Neural crest cell (in vitro differentiated cells): Measurements from ENCODE around the genes FAM166C, DPYSL5, ABHD1 and MPV17.

- PRO-cap: no peak
Observed at GRCh38 chr2:25916103-25916754, 37.9 kb upstream of the ASXL2 start.

DNA sequence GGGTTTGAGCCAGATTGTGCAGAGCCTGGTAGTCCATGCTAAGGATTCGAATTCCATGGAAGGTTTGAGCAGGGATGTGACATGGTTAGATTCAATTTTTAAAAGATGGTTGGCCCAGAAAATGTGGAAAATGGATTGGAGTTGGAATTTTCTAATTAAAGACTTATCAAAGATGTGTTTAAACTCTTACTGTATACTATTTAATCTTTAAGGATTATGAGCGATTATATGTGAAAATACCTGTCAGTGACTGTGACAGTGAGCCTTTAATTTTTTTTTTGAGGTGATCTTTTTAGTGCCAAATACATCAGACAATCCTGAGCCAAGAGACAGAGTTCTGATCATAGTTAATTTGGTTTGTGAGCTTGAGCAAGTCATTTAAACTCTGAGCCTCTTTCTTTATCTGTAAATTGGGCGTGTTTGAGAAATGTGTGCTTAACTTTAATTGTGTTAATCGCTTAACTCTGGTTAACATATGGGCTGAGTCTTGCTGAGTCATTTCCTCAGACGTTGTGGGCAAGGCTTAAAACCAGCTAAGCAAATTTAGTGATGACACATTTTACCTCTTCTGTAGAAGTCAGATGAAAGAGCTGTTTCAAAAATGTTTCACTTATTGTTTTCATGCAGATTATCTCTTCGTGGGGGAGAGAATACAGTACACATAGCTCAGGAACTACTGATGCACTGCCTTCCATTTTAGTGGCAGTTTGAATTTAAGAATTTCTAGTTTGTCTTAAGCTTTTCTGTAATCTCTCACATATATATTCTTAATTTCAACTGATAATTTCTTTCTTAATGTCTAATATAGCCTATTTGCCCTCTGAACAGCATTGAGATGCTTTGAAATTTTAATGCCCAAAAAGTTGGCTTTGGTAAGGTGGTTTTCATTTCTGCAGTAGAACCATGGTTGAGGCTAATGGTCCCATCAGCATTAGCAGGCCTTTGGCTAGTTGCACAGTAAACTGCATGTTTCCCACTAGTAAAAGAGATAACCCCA is 34.7 kb downstream of the RAB10 start:
- PRO-cap: no peak

DNA sequence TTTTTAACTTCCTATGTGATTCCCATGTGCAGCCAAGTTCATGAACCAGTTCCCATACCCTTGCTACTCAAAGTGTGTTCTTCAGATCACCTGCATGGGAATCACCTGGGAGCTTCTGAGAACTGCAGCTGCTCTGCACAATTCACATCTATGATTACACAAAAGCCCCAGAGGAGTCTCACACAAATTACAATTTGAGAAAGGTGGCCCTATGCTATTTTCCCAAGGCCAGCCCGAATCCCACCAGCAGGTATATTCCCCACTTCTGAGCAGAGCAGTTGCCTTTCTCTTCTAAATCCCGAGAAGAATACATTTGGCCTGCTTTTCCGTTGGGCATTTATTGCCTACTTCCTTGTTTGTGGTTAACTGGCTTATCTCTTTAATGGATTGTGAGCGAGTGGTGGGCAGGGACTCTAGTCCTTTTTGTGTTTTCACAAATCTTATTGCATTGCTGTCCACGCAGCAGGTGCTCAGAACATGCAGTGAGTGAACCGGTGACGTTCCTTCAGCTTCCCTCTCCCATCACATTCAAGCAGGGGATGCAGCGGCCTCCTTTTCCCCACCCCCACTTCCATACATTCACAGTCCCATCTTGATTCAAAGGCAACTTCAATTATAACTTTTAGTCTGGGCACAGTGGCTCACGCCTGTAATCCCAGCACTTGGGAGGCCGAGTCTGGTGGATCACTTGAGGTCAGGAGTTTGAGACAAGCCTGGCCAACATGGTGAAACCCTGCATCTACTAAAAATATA is 28.9 kb upstream of the GAREM2 start:
- PRO-cap: no peak

- PRO-cap: no peak
Observed at GRCh38 chr2:26232120-26232449, 12.3 kb downstream of the HADHA start.

- PRO-cap: bidirectional peak, plus-strand start at chr2:26243213, minus-strand start at chr2:26243225
Observed at GRCh38 chr2:26243098-26243389, 1.4 kb downstream of the HADHA start.

GRCh38 chr2:26292702-26292974 is 47.9 kb downstream of the HADHB start:
- PRO-cap: no peak

- PRO-cap: no peak
Observed at GRCh38 chr2:26347739-26348651, 1.4 kb upstream of the ADGRF3 start.

- PRO-cap: no peak
Observed at GRCh38 chr2:26562105-26562684, at the start of gene FAM166C. Gene FAM166C (plus strand): TSS chr2:26562587.

- PRO-cap: no peak
Observed at GRCh38 chr2:26605751-26606738, 35.1 kb downstream of the CIB4 start.

DNA sequence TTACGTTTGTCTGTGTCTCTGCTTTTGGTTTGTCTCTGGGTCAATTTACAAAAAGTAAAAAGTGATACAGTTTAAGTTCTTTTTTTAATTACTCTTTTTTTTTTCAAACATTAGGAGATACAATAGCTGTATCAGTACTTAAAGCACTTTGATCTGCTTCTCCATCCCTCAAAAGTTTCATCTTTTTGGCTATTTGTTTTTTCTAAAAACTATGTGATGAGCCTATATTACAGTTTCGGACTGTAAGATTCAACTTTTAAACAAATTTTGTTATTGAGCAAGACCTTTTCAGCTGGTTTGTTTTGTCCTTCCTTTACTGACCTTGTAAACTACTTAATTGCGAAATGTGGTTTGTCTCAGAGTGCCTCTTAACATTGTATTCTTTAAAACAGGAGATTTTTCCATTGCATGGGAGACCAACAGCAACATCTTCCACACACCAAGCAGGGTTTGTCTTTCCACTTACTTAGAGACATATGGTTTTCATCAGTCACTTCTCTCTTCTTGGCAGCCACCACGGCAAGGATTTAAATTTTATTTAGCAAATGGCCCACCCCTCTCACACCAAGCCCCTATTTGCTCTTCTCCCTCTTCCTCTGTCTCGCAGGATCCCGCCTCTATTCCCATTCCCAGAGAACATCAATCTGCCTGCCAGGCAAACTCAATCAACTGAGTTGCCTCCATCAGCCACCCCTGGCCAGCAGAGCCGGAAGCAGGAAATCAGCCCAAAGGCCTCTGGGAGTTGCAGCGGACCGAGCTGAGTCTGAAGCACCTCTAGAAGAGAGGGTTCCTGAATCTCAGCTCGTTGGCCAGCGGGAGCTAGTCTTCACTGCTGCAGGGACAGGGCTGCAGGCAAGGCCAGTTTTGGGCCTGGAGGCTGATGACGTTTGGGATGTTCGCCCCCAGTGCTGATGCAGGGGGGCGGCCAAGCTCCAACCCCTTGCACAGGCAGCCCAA is 11.2 kb upstream of the CIB4 start:
- PRO-cap: no peak

DNA sequence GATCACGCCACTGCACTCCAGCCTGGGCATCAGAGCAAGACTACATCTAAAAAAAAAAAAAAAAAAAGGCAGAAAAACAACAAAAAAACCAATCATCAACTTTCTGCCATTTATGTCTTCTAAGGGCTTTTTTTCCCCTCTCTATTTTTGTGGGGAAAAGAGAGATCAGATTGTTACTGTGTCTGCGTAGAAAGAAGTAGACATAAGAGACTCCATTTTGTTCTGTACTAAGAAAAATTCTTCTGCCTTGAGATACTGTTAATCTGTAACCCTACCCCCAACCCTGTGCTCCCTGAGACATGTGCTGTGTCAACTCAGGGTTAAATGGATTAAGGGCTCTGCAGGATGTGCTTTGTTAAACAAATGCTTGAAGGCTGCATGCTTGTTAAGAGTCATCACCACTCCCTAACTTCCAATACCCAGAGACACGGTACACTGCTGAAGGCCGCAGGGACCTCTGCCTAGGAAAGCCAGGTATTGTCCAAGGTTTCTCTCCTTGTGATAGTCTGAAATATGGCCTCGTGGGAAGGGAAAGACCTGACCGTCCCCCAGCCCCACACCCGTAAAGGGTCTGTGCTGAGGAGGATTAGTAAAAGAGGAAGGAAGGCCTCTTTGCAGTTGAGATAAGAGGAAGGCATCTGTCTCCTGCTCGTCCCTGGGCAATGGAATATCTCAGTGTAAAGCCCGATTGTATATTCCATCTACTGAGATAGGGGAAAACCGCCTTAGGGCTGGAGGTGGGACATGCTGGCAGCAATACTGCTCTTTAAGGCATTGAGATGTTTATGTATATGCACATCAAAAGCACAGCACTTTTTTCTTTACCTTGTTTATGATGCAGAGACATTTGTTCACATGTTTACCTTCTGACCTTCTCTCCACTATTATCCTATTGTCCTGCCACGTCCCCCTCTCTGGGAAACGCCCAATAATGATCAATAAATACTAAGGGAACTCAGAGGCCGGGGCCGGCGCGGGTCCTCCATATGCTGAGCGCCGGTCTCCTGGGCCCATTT is 14.1 kb upstream of the SLC35F6 start:
- PRO-cap: unidirectional peak, plus-strand start at position 415 of the sequence

- PRO-cap: unidirectional peak, plus-strand start at chr2:26847387; bidirectional peak, plus-strand start at chr2:26847475, minus-strand start at chr2:26847463; bidirectional peak, plus-strand start at chr2:26847586, minus-strand start at chr2:26847699; bidirectional peak, plus-strand start at chr2:26848105, minus-strand start at chr2:26847826
Observed at GRCh38 chr2:26847273-26848303, at the start of gene DPYSL5. Gene DPYSL5 (plus strand): TSS chr2:26848132.

DNA sequence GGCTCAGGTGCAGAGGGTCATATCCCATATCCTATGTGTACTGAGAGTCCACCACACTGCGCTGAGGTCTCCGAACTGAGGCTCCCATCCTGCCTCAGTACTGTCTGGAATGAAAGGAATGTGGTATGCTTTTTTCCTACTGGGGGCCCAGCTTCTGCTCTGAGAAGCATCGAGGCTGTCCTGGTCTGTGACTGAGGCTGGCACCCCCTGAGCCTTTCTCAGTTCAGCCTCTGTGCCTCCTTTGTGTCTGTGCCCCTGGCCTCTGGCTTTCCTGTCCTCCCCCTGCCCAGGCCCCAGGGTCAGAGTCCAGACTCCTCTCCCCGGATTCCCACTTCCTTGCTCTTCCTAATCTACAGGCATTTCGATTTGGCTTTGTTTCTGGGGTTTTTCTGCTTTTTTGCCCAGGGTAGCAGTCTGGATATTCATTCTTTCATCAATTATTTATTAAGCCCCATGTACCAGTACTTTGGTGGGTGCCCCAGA is 45.0 kb upstream of the MAPRE3 start:
- PRO-cap: bidirectional peak, plus-strand start at position 204 of the sequence, minus-strand start at position 77 of the sequence

GRCh38 chr2:27018124-27018551 is 14.6 kb upstream of the TMEM214 start:
- PRO-cap: no peak

DNA sequence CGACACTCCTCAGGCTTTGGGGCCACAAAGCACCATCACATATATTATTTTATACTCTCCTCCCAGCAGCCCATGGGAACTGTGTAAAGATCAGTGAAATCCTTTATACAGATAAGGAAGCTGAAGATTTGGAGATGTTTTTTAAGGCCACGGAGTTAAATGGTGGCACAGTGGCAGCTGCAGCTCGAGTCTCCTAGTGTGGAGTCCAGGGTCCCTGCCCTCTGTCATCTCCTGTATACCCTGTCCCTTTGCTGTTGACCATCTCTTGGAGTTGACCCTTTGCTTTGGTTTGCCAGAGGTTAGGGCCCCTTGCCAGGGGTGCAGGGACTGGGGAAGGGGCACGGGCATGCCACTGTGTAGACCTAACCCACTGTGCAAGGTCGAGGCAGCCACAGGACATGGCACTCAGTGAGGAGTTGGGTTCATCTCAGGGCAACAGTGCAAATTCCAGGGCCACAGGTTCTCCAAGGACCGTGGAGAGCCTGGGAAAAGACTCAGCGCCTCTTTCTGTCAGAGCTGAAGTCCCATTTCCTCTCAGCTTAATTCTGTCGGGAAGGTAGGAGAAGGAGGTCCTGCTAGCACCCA is 2.5 kb downstream of the KHK start:
- PRO-cap: no peak

- PRO-cap: bidirectional peak, plus-strand start at chr2:27123852, minus-strand start at chr2:27123765
Observed at GRCh38 chr2:27123239-27123992, at the start of gene ABHD1. Gene ABHD1 (plus strand): TSS chr2:27123815.

GRCh38 chr2:27291911-27292308 is 9.7 kb downstream of the TRIM54 start:
- PRO-cap: no peak

DNA sequence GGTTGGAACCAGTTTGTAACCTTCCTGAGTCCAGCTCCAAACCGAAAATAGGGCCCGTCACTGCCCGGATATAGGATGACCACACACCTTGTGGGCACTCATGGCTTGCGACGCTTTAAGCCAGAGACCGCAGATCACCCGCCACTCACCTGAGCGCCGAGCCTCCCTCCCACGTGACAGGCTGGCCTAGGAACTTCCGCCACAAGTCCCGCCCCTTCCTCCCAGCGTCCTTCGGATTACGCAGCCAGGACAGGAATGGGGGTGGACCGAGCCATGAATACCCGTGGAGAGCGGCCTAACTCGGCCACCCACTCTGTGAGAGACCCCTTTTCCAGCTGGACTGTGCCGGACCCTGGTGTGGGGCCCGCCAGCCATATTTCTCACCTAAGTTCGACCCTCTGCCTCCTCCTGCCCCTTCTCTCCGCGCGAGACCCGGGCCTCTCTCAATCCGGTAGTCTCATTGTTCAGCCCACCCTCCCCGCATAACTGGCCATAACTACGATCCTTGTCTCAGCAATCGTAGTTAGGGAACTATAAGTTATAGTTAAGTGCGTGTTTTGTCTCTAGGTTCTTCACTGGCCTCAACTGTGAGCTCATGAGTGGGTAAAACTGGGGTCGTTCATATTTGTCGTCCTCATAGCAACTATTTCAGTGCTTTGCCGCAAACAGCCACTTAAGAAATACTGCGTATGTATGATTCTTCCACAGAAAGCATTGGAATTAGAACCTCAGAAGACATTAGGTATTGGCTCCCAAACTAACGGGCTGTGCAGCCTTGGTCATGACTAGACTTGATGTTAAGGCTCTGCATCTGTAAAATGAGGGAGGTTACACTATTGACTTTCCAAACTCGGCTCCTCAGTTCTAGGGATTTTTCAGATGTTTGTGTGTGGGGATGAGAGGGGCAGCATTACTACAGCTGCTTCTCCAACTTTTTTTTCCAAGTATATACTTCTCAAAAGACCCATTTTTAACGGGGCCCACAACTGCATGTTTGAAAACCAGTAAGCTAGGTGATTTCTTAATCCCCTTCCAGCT is at the start of gene MPV17:
Gene MPV17 (minus strand): TSS at position 195 of the 1,038 bp plus-strand sequence.
- PRO-cap: bidirectional peak, plus-strand start at position 234 of the sequence, minus-strand start at position 168 of the sequence; bidirectional peak, plus-strand start at position 460 of the sequence, minus-strand start at position 488 of the sequence; bidirectional peak, plus-strand start at position 836 of the sequence, minus-strand start at position 681 of the sequence

DNA sequence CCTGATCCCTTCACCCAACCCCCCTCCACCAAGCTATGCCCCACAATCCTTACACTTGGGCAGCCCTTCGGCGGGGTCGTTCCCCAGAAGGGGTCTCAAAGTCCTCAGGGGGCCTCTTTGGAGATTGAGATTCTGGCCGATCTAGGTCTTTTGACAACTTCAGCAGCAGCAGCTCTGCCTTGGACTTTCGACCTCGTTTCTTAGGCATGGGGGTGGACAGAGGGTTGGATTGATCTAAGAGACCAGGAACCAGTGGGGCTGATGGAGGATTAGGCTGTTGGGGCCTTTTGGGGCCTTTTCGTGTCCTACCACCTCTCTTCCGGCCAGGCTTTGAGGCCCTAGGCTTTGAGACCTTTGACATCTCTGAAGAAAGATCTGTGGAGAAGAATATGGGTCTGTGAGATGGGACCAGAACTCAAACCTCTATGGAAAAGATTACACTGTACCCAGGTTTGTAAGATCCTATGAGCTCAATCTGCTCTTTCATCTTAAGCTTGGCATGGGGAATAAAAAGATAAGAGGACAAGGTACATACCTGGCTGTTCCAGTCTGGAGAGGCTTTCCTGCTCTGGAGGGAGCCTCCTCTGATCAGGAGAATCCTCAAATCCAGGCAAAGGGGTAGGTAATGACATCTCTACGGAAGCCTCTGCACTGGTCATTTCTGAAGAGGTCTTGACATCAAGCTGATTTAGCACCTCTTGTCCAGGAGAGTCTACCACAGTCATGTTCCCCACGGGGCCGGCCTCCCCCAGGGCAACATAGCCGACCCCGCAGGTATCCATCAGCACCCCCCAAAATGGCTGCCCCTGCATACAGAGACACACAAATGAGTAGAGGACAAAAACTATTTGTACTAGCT is 13.6 kb downstream of the GTF3C2 start:
- PRO-cap: no peak

- PRO-cap: no peak
Observed at GRCh38 chr2:27391963-27392369, 11.4 kb upstream of the ZNF513 start.